Hematopoietic multipotent progenitor cell (in vitro differentiated cells): ENCODE results near the genes RTEL1, SOX18, TCEA2 and LKAAEAR1.

- CAGE, long polyA plus RNA: no peak
Observed at GRCh38 chr20:63640123-63640507, 13.1 kb downstream of the STMN3 start.

- CAGE, long polyA plus RNA: no peak
Observed at GRCh38 chr20:63642503-63643135, 10.6 kb downstream of the STMN3 start.

DNA sequence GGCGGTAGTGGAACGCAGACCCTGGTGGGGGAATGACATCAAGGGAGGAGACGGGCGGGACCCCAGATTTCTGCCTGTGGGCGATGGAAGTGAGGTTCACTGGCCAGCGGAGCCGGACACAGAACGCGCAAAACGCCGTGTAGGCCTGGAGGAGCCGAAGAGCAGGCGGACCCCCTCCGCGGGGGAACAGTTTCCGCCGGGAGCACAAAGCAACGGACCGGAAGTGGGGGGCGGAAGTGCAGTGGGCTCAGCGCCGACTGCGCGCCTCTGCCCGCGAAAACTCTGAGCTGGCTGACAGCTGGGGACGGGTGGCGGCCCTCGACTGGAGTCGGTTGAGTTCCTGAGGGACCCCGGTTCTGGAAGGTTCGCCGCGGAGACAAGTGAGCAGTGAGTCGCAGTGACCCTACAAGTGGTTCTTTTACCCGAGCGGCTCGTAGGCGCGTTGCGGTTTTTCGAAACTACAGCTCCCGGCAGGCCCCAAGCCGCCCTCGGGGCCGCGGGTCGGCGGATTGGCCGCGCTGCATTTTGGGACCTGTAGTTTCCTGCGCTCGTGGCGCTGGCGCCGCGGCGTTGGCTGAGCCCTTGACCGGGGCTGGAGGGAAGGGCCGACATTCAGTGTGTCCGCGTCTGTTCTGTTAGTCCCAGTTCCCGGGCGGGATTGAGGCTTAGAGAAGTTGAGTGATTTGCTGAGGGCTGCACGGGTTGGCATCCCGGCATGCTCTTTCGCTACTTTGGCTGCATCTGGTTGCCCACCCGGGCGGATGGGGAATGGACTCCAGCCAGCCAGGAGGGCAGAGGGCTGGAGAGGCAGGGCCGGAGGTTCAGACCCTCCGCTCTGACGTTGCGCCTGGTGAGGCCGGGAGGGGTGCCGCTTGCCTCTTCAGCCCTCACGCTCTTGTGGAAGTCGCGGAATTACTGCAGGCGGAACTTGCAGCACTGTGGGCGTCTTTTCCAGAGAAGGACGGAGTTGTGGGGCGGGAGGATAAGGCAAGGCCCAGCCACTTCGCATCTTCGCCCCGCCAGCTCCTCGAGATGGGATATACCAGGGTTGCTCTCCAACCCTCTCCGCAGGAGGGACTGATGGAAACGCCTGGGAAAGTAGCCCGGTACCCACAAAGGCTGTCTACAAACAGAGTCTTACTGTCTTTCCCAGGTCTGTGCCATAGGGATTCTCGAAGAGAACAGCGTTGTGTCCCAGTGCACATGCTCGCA is at the start of gene RTEL1:
TSS of gene RTEL1 (plus strand) at position 233 of the 1,212 bp plus-strand sequence.
- CAGE, long polyA plus RNA: no peak

DNA sequence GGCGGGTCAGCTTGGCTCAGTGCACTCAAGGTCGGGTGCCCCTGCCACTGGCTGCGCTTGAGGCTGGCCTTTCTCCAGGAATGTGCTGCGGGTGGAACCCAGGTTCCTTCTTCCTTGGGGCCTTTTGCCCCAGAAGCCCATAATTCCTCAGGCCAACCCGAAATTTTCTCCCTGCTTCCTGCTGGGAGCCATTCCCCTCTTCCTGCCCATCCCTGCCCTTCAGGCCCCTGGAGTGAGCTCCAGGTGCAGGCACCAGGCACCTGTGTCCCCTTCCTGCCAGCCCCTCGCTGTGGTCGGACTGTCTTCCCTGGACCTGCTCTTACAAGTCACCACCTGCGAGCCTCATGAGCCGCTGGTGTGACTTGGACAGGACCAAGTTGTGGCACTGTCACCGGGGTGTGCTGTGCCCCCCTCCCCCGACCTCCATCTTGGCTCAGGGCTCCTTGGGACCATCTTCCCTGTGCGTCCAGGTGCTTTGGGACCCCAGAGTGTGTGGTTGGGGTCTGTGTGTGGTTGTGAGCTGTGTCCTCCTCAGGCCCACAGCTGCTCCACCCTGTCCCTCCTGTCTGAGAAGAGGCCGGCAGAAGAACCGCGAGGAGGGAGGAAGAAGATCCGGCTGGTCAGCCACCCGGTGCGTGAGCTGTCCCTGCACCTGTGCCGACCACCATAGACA is 5.1 kb upstream of the TNFRSF6B start:
- CAGE, long polyA plus RNA: no peak

DNA sequence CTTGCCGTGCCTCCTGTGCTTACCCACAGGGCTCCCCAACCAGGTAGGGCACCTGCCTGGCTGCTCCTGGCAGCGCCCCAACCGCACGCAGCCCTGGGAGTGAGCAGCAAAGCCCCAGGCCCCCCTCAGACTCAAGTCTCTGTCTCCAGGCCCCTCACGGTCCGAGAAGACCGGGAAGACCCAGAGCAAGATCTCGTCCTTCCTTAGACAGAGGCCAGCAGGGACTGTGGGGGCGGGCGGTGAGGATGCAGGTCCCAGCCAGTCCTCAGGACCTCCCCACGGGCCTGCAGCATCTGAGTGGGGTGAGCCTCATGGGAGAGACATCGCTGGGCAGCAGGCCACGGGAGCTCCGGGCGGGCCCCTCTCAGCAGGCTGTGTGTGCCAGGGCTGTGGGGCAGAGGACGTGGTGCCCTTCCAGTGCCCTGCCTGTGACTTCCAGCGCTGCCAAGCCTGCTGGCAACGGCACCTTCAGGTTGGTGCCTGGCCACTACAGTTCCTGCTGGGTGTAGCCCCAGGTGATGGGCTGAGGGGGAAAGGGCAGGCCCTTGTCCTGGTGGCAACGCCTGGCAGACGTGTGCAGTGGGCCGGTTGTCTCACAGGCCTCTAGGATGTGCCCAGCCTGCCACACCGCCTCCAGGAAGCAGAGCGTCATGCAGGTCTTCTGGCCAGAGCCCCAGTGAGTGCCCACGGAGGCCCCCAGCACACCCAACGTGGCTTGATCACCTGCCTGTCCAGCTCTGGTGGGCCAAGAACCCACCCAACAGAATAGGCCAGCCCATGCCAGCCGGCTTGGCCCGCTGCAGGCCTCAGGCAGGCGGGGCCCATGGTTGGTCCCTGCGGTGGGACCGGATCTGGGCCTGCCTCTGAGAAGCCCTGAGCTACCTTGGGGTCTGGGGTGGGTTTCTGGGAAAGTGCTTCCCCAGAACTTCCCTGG is 1.0 kb upstream of the TNFRSF6B start:
- CAGE, long polyA plus RNA: no peak

DNA sequence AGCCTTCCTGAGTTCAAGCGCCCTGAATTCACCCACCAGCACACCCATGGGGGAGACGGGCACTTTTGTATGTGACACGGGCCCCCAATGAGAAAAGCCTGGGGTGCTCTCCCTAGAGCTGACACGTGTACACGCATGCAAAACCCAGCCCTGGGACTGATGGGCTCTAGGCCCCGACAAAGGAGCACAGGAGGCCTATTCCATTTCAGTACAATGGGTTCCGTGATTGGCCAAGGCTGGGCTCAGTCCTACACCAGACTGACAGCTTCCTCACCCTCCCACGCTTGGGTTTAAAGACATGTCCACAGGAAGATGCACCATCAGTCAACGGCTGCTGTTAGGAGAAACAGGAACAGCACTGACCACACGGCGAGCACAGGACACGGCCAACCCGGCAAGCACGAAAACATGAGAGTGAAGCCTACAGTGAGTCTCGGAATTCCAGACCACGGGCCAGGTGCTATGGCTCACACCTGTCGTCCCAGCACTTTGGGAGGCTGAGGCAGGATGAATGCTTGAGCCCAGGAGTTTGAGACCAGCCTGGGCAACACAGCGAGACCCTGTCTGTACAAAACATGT is 8.7 kb downstream of the ZBTB46 start:
- CAGE, long polyA plus RNA: no peak

DNA sequence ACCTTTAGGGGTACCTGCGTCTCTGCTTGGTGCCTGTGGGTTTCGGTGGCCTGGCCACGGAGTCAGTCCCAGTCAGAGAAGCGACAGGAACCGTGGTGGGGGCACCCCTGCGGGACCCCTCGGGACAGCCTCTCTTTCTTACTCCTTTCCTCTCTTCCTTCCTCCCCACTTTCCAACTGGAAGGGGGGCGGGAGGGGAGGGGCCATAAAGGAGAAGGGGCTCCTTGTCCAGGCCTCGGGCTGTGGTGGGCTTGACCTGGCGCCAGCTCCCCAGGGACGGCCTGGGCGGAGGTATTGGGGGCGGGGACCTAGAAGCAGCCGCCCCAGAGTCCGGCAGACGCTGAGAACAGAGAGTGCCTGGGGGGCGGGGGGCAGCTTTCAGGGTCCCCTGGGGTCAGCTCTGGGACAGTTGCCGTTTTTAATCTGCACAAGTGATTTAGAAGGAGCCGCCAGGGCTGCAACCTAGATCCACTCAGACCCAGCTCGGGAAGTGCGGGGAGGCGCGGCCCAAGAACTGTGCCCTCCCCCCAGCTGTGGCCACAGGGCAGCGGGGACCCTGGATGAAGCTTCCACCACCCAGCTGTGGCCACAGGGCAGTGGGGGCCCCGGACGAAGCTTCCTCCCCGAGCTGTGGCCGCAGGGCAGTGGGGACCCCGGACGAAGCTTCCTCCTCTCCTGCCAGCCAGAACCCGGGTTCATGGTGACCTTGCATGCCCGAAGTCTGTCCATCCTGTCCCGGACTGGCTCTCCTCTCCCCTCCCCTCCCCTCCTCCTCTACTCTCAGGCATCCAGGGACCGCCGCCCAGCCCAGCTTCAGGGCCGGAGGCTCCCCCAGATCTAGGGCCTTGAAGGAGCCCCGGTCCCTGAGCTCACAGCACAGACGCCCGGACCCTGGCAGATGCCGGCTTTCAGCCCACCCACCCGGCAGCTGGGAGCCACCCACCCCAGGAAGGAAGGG is 6.3 kb upstream of the ABHD16B start:
- CAGE, long polyA plus RNA: no peak

GRCh38 chr20:63857290-63857848 is 3.9 kb upstream of the ABHD16B start:
- CAGE, long polyA plus RNA: no peak

GRCh38 chr20:63893493-63894102 is 1.3 kb upstream of the DNAJC5 start:
- CAGE, long polyA plus RNA: no peak

GRCh38 chr20:63897807-63898466 is 3.0 kb downstream of the DNAJC5 start:
- CAGE, long polyA plus RNA: no peak

DNA sequence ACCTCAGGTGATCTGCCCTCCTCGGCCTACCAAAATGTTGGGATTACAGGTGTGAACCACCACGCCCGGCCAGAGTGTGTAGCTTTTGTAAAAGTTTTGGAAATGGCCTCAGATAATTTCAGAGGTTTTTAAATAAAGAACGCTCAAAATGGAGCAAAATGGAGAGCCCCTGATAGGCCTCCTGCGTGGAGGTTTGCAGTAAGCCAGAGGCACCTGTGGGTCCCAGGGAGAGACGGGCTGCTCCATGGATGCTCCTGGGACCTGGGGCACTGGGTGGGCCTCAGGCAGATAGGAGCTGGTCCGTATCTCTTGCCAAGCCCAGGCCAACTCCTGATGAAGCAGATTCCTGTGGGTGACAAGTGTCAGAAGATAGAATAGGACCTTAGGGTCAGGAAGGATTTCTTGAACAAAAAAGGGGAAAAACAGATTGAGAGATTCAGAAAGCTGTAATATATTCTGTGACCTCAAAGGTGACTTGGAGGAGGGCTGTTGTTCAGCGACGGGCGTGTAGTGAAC is 20.0 kb downstream of the DNAJC5 start:
- CAGE, long polyA plus RNA: no peak

DNA sequence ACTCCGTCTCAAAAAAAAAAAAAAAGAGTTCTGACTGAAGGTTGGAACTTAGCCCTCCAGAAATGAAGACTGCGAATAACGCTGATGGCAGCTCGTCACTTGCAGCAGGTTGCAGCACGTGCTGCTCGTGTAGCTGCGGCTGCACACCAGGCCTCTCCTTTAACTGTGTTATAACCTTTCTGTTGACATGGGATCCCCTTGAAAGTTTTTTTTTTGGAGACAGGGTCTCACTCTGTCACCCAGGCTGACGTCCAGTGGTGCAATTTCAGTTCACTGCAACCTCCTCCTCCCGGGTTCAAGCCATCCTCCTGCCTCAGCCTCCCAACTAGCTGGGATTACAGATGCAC is 26.6 kb downstream of the DNAJC5 start:
- CAGE, long polyA plus RNA: no peak

DNA sequence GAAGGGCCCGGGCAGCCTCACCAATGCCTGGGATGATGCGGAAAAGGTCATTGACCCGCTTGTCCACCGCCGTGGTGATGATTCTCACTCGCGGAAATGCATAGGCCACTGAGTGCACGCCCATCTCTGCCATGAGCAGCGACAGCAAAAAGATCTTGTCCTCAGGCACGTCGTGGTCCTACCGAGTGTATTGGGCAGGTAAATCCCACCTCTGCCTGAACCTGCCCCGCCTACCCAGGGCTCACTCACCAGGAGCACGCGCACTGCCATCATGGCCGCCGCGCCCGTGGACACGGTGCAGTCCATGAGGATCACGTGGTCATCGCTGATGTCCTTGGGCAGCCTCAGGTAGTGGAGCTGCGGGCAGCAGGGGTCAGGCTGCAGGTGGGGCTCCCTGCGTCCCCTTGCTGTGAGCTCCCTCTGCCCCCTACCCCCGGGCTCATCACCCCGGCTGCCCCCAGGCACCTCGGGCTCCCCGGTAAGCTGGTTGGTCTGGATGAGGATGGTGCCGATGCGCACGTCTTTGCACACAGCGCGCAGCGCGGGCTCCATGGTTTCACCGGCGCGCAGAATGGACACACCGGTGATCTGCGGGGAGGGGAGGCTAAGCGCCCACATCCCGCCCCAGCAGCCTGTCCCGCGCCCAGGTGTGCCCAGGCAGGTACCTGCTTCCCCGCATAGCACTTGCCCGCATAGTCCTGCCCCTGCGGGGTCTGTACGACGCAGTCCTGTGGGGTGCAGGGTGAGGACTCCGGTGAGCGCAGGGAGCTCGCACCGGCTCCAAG is 15.9 kb downstream of the UCKL1 start:
- CAGE, long polyA plus RNA: no peak

- CAGE, long polyA plus RNA: no peak
Observed at GRCh38 chr20:64046936-64047258, 2.5 kb downstream of the SOX18 start.

DNA sequence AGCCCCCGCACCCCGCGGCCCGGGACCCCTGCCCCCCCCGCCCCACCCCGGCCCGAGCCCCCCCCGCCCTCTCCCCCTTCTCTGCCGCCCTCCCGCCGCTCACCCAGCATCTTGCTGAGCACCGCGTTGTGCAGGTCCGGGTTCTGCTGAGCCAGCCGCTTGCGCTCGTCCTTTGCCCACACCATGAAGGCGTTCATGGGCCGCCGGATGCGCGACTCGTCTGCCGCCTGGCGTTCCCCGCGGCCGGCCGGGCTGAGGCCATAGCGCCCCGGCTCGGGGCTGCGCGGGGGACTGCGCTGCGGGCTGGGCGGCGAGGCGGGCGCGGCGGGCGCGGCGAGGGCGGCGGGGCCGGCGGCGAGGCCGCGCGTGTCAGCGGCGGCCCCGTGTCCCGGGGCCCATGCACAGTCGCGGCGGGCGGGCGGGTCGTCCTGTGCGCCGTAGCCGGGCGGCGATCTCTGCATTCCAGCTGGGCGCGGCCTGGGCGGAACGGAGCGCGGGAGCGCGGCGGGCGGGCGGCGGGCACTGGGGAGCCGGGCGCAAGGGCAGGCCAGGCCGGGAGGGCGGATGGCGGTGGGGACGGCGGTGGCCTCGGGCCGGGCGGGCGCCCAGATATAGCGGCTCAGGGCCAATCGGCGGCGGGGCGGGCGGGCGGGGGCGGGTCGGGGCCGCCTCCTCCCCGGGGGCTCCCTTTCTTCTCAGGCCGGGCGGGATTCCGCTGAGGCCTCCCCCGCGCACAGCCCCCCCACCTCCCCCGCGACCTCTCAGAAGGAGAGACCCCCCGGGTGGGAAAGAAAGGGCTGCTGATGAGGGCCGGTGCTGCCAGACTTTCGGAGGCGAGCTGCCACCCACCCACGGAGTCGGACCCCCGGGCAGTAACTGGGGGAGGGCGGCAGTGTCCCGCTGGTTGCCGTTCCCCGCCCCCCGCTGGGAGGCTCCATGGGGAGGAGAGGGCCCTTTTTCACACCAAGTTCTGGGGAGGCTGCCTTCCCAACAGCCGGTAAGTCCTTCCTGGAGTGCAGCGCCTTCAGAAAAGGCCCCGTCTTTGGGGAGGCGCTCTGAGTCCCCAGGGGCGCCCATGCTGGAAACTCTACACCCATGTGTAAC is at the start of gene SOX18:
TSS of gene SOX18 (minus strand) at position 584 of the 1,104 bp plus-strand sequence.
- CAGE, long polyA plus RNA: no peak

DNA sequence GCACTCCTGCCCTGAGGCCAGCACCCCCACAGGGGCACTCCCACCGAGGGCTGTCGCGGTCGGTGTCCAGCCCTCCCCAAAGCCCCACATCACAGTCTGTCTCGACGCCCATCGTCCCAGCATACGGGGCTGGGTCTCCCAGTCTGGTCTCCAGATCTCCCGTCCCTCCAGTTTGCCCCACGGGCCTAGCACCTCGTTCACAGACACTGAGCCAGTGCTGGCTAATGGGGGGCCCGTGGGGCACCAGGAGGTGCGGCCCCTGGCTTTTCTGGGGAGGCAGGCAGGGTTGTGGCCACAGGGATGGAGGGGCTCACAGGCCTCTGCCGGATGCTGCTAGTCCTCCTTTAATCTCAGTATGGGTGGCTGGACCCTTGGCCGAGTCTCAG is 1.5 kb upstream of the SOX18 start:
- CAGE, long polyA plus RNA: no peak

GRCh38 chr20:64062813-64063473 is at the start of gene TCEA2:
Gene TCEA2 (plus strand): TSS chr20:64063198.
- CAGE, long polyA plus RNA: no peak

DNA sequence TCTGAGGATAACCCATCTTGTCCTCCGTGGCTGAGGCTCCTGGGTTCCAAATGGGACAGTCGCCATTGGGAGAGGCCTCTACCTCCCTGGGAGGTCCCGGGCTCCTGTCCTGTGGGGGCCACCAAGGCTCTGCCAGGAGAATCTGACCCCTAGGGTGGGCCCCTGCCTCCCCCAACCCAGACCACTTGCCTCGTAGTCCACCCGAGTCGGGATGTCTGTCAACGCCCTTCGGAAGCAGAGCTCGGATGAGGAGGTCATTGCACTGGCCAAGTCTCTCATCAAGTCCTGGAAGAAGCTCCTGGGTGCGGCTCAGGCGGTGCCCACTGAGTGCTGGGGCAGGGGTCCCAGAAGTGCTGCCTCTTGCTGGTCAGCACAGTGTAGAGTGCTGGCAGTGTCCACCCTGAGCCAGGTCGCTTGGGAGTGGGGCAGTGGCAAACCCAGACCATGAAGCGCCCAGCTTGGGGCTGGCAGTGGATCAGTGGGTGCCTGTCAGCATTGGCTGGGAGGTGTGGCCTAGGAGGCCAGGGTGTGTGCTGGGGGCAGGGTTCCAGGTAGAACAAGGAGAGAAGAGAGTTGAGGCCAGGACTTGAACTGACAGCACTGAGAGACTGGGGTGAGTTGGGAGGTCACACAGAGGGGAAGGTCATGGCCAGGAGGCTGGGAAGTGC is 3.9 kb downstream of the TCEA2 start:
- CAGE, long polyA plus RNA: no peak

DNA sequence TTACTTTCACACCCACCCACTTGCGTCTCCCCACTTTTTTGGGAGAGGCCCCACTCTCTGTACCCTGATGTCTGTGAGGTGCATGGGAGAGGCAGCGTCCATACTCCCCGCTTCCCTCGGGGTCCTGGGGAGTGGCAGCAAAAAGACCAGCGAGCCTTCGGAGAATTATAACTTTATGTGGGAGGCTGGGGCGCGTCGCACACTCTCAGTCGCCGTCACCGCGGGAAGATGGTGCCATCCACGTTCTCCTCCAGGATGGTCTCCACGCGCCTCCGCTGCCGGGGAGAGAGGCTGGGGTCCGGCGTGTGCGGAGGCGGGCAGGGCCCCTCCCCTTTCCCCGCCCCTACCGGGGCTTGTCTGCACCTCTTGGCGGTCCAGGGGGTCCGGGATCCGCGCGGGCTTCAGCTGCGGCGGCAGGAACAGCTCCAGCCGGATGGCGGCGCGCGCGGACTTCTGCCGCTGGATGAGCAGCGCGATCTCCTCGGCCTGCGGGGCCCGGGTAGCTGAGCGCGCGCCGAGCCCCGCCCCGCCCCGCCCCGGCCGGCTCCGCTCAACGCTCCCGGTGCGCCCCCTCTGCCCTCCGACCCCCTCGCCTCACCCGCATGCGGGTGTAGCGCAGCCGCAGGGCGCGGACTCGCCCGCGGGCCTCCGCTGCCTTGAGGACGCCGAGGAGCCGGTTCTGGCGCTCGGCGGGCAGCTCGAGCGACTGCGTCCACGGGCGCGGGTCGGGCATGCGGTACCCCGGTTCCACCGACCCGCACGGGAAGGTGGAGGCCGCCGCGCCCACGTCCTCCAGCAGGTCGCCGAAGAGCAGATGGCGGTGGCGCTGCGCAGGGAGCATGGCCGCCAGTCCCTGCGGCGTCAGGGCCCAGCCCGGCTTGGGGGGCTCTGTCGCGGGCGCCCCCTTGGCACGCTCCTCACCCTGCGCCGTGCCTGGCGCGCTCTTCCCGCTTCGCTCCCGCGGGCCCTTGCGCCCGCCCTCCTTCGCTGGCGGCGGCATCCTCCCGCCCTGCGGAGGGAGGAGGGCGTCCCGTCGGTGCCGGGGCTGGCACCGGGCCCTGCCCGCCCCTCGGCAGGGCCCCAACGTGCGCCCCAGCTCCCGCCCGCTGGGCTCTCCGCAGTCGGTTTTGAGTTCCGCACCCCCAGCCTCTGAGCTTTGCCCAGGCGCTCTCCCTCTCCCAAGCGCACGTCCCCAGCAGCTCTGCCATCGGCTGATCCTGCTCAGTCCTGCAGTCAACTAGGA is at the start of gene LKAAEAR1:
TSS of gene LKAAEAR1 (minus strand) at position 1,179 of the 1,243 bp plus-strand sequence.
- CAGE, long polyA plus RNA: start-site peak on the minus strand centred at position 984 of the sequence, 61 bp wide, 128 reads

GRCh38 chr20:64164916-64165811 is 912 bp downstream of the MYT1 start:
- CAGE, long polyA plus RNA: no peak